HEK293 (cell line): Measurements from ENCODE around the genes FOXC2 and JPH3.

GRCh38 chr16:86298187-86298488 is 212.2 kb upstream of the FOXF1 start:
- PRO-cap = no peak
- RRBS, 2 experiments = 46 to 88% methylated on average over 2 of the region's 12 CpGs

- PRO-cap = no peak
- RRBS, 2 experiments = 88 to 92% methylated on average over 14 of the region's 41 CpGs
Measured at GRCh38 chr16:86303797-86304649, 206.3 kb upstream of the FOXF1 start.

DNA sequence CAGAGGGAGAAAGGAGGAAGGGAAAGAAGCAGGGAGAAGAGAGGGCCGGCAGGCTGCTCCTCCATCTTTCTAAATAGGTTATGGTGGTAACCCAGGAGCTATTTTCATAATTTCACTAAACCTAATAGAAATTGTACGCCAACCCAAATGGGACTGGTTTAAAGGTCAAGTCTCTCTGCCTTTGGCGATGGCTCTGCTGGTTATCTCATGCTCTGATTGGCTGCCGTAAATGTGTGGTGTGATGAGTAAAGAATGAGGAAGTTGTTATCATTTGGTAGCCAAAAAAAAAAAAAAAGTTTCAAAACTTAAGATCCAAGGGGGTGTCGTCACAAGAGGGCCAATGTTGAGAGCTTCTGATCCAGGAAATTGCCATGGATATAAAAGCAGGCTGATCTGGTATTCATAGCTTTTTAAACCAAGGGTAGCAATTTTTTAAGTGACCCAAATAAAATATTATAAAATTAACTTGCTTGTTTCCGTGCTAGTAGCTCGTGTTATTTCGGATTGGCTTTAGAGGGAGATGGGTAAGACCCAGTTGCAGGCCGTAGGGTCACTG is 126.5 kb upstream of the FOXF1 start:
- PRO-cap = no peak
- RRBS, 2 experiments = no CpG with 5 or more reads among the region's 9 CpGs

DNA sequence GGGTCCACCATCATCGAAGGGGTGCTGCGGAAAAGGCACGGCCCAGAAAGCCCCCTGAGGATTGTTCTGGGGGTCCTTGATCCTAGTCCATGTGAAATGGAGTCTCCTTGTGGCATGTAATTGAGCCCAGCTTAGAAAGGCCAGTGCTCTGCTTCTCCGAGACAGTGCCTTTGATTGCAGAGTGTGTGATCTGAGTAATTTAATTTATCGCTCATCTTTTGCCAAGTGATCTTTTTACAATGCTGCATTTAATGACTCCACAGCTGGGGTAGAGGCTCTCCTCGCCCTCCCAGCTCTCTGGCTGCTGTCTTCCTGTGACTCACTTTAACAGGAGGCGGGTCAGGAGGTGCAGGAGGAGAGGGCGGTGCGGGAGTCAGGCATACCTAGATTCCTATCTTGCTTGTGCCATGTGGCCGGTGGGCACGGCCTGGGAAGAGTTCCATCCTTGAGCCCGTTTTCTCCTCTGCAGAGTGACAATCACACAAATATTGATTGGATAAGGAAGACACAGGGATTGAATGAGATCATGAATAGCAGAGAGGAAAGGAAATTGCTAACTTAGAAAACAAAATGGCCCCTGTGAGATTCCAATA is 113.4 kb upstream of the FOXF1 start:
- PRO-cap = no peak
- RRBS, 2 experiments = no CpG with 5 or more reads among the region's 12 CpGs

GRCh38 chr16:86495627-86496285 is 14.6 kb upstream of the FOXF1 start:
- PRO-cap = no peak
- RRBS, 2 experiments = no CpG with 5 or more reads among the region's 18 CpGs

- PRO-cap = no peak
- RRBS, 2 experiments = no CpG with 5 or more reads among the region's 22 CpGs
Measured at GRCh38 chr16:86504365-86504962, 5.9 kb upstream of the FOXF1 start.

DNA sequence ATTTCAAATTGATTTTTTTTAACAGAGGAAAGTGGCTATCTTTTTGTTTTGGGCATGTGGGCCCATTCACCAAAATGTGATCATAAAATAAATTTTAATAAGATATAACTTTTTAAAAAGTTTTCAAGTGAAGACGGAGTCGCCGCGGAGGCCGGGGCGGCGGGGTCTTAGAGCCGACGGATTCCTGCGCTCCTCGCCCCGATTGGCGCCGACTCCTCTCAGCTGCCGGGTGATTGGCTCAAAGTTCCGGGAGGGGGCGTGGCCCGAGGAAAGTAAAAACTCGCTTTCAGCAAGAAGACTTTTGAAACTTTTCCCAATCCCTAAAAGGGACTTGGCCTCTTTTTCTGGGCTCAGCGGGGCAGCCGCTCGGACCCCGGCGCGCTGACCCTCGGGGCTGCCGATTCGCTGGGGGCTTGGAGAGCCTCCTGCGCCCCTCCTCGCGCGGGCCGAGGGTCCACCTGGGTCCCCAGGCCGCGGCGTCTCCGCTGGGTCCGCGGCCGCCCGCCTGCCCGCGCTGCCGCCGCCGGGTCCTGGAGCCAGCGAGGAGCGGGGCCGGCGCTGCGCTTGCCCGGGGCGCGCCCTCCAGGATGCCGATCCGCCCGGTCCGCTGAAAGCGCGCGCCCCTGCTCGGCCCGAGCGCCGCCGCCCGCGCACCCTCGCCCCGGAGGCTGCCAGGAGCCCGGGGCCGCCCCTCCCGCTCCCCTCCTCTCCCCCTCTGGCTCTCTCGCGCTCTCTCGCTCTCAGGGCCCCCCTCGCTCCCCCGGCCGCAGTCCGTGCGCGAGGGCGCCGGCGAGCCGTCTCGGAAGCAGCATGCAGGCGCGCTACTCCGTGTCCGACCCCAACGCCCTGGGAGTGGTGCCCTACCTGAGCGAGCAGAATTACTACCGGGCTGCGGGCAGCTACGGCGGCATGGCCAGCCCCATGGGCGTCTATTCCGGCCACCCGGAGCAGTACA is at the start of gene FOXC2:
TSS of gene FOXC2 (plus strand) at position 304 of the 955 bp plus-strand sequence.
- PRO-cap = unidirectional peak, plus-strand start at position 304 of the sequence; bidirectional peak, plus-strand start at position 558 of the sequence, minus-strand start at position 532 of the sequence; bidirectional peak, plus-strand start at position 769 of the sequence, minus-strand start at position 717 of the sequence
- RRBS, 2 experiments = 1 to 2% methylated on average over 41 of the region's 100 CpGs

GRCh38 chr16:86651674-86652219 is 73.4 kb downstream of the FOXL1 start:
- PRO-cap = no peak
- RRBS, 2 experiments = no CpG with 5 or more reads among the region's 7 CpGs

- PRO-cap = no peak
- RRBS, 2 experiments = no CpG with 5 or more reads among the region's 8 CpGs
Measured at GRCh38 chr16:86663895-86664312, 85.6 kb downstream of the FOXL1 start.

DNA sequence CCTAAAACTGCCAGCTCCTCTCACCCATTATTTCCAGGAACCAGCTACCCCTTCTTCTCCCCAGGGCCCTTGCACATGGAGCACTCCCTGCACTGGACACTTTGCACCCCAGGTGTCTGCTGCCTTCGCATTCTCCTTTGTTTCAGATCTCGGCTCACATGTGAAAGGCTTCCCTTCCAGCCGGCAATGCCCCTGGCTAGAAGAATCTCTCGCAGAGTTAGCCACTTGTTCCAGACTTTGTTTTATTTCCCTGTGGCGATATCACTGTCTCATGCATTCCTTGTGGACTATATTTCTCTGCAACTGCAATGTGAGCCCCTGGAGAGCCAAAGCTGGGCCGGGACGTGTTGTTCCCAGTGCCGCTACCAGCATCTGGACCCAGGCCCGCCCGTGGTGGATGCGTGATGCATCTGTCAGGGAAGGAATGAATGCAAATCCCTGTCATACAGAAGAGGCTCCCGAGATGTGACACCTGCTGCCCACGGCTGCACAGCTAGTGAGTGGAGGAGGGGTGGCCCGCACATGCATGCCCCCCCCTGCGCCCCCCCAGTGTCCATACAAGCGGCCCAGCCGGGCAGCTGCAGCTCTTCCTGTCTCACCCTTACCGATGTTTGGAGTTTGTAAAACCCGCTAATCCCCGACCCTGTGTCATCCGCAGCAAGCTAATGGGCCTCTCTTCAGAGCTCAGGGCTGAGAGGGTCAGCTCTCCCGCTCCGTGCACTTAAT is 91.5 kb downstream of the FOXL1 start:
- PRO-cap = no peak
- RRBS, 2 experiments = no CpG with 5 or more reads among the region's 23 CpGs

DNA sequence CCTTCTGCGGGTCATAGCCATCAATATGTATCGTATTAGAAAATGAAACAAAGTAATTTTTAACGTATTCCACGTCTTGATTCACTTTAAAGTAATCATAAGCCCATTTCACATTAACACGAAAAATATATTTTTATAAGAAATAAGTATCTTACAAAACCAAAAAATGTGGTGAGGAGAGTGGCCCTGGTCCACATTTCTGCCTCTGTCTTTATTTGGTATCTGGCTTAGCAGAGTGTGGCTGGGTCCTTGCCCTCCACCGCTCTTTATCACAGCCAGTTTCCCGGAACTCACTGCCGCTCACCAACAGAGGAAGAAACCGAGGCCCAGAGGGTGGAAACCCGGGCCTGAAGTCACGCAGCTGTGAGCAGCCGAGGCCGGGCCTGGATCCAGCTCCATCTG is 176.9 kb downstream of the FOXL1 start:
- PRO-cap = no peak
- RRBS, 2 experiments = 79 to 88% methylated on average over 4 of the region's 13 CpGs

- PRO-cap = no peak
- RRBS, 2 experiments = no CpG with 5 or more reads among the region's 21 CpGs
Measured at GRCh38 chr16:86844580-86845147, 266.3 kb downstream of the FOXL1 start.

DNA sequence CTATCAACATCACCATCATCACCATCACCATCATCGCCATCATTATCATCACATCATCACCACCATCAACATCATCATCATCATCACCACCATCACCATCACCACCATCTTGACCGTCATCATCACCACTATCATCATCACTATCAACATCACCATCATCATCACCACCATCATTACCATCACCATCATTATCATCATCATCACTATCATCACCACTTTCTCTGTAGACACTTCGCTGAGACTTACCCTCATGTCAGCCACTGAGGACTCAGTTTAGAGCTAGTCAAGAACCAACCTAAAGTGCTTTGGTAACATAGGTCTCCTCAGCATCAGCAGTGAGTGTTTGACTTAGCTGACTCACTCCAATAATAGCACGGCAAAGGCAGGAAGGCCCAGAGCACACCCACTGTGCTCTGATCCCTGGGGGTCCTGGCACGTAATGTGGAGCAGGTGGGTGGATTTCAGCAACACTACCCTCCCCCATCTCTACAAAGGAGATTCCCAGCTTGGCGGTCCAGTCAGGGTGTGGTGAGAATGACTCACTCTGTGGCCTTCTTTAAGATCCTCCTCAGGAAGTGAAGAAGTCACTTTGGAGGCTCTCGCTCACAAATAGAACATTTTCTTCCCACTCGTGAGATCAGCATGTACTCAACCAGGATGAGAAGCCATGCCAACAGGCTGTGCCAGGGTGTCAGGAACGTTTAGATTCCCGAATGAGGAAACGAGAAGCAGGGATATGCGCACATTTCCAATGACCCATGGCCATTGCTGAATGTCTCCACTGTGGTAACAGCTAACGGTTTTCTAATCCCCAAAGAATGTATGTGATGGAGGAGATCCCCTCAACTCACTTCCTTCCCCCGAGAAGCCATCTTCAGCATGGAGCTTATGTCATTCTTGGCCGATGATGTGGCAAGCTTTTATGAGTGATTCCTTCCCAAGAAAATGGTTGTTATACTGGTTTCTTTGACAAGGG is 365.4 kb downstream of the C16orf95 start:
- PRO-cap = no peak
- RRBS, 2 experiments = no CpG with 5 or more reads among the region's 15 CpGs

- PRO-cap = no peak
- RRBS, 2 experiments = no CpG with 5 or more reads among the region's 11 CpGs
Measured at GRCh38 chr16:87382201-87382725, 1.3 kb downstream of the FBXO31 start.

GRCh38 chr16:87411460-87411838 is 19.3 kb downstream of the MAP1LC3B start:
- PRO-cap = no peak
- RRBS, 2 experiments = no CpG with 5 or more reads among the region's 24 CpGs

DNA sequence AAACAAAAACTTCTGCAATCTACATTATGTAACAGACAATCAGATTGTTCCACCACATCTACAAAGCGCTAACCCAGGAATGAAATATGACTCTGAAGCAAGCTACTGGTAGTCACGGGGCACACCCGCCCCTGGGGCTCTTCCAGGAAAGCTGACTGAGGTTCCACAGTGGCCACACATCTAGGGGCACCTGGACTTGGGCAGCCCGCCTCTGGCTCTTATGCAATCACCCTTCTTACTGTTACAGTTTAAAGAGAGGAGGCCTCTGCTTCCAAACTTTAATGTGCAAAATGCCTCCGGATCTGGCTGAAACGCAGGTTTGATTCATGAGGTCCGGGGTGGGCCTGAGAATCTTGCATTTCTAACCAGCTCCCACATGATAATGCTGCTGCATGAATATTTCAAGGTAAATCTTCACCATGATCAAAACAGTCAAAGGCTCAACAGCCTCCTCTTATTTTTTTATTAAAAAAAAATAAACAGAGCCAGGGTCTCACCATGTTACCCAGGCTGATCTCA is 27.4 kb downstream of the ZCCHC14 start:
- PRO-cap = no peak
- RRBS, 2 experiments = no CpG with 5 or more reads among the region's 7 CpGs

DNA sequence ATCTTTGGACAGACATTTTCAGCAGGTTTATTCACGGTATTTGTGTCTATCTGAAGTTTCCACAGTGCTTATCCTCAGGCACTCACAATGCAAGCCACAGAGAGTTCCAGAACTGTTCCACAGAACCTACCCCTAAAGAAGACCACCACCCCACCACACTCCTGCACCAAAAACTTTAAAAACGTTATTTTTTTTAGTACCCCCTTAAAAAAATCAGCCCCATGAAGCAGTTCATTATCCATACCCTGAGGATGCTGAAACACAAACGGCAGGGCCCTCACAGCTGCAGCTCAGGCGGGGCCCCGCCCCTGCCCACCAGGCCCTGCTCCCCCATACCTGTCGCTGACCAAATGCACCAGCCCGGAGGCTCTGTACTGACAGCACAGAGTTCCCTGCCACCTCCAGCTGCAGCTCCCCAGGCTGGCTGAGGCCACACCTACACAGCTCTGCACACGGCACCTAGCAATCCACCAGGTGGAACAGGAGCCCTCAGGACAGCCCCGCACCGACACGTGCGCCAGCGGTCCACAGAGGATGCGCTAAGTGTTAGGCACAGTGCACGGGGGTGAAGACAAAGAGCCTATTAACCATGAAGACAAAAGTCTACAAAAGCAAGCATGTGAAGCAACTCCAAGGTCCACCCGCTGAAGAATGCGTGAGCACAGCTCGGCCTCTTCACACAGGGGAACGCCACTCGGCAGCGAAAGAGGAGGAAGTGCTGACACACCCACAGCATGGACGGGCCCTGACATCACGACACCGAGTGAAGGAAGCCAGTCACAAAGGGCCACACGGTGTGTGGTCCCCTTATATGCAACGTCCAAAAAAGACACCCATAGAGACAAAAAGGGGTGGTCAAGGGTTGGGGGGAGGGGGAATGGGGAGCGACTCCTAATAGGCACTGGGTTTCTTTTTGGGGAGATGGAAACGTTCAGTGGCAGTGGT is 5.4 kb downstream of the ZCCHC14 start:
- PRO-cap = no peak
- RRBS, 2 experiments = no CpG with 5 or more reads among the region's 28 CpGs

GRCh38 chr16:87581588-87582616 is 20.4 kb upstream of the JPH3 start:
- PRO-cap = bidirectional peak, plus-strand start at chr16:87582384, minus-strand start at chr16:87582325
- RRBS, 2 experiments = 13% methylated on average over 1 of the region's 28 CpGs; no CpG with 5 or more reads in 1 of the 2 experiments

- PRO-cap = bidirectional peak, plus-strand start at chr16:87602575, minus-strand start at chr16:87602405; bidirectional peak, plus-strand start at chr16:87602969, minus-strand start at chr16:87602946
- RRBS, 2 experiments = under 1 to 1% methylated on average over 52 of the region's 140 CpGs
Measured at GRCh38 chr16:87602354-87603162, at the start of gene JPH3. Gene JPH3, plus strand, starts transcription at chr16:87602508.

- PRO-cap = no peak
- RRBS, 2 experiments = no CpG with 5 or more reads among the region's 14 CpGs
Measured at GRCh38 chr16:87802630-87803245, 37.0 kb upstream of the KLHDC4 start.